Anterior vena cava (tissue), 1 donor: Measurements from ENCODE around the gene ZER1.

DNA sequence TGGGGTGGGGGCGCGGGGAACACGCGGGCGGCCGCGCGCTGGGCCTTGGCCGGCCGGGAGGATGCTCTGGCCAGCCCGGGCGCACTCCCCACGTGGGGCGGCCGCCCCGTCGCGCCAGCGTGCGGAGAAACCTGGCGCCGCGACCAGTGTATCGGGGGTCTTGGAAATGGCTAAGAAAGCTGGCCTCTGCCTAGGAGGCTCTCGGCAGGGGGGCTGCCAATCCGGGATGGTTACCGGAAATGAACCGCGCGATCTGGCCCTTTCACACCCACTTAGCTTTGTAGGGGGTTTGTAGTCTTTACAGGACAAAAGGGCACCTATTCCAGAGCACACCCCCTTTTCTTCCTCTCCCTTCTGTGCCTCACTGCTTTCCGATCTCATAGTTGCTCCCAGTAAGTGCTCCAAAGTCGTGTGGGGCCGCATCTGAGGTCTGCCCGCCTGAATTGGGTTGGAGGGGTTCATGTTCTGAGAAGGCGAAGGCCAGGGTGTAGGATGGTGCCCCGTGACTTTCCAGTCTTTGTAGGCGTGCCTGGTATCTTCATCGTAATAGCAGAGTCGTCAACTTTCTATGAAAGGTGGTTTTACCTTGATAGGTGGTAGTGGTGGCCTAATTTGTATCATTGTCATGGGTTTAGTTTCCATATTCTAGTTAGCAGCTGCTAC, 1.3 kb downstream of the SET start:
- PRO-cap, result no peak

- PRO-cap, result no peak
Observed at GRCh38 chr9:128690816-128691323, 1.8 kb downstream of the SET start.

GRCh38 chr9:128724707-128725377, 915 bp upstream of the ZDHHC12 start:
- PRO-cap, result no peak

GRCh38 chr9:128771042-128771782, 515 bp downstream of the ZER1 start:
- PRO-cap, result no peak

DNA sequence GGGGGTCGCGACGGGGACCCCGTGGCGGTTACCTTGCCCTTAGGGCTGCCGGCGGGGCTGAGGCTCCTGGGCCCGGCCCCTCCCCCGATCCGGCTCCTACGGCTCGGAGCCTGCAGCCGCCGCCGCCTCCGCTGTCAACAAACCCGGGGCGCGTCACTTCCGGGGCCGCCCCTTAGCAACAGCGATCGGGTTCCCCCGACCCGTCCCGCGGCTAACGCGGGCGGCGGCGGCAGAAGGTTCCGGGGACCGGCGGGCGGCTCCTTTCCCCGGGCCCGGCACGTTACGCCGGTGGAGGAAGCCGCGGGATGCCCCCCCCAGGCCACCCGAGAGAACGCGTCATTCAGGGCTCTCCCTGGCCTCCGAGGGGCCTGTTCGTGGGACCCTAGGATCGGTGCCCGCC, at the start of gene ZER1:
Gene ZER1, minus strand, starts transcription at position 145 of the 400 bp plus-strand sequence.
- PRO-cap, result bidirectional peak, plus-strand start at position 232 of the sequence, minus-strand start at position 145 of the sequence

GRCh38 chr9:128883239-128883386, 1.2 kb downstream of the LRRC8A start:
- PRO-cap, result no peak

DNA sequence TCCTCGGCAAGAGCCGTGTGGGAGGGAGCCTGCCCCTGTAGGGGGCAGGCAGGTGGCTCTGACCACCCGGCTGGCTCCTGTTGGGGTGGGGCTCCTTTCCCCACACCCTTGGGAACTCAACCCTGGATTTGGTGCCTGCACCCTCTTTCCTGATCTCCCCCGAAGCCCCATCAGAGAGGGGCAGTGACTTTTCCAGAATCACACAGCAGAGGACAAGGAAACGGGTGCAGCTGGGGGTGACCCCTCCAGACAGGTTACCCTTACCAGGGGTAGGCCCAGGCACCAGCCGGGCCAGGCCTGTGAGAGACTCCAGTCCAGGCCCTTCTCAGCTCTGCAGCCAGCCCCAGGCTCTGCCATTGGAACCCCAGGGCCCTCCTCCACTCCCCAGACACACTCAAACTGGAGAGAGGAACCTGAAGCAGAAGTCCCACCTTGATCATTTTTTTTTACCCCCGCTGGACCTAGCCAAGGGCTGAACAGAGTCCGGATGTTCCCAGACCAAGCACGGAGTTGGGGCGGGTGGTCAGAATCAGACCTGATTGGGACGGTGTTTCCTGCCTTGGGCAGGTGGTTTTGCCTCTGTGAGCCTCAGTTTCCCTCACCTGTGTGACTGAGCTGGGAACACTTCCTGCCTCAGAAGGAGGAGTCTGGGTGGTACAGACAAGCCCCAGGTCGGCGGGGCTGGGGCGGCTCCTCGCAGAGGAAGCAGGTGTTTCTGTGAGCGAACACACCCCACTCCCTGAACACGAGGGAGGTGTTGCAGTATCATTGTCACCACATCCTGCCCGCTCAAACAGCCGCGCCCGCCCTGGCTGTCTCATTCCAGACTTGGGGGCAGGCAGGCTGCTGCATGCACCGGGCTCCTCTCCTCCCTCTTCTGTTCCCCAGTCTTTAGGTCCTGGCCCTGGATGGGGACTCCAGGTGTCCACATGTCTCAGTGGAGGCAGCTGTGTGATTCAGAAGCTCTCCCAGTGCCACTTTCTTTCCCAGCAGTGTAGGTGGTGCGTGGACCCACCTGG, 18.7 kb upstream of the PHYHD1 start:
- PRO-cap, result unidirectional peak, plus-strand start at position 820 of the sequence

DNA sequence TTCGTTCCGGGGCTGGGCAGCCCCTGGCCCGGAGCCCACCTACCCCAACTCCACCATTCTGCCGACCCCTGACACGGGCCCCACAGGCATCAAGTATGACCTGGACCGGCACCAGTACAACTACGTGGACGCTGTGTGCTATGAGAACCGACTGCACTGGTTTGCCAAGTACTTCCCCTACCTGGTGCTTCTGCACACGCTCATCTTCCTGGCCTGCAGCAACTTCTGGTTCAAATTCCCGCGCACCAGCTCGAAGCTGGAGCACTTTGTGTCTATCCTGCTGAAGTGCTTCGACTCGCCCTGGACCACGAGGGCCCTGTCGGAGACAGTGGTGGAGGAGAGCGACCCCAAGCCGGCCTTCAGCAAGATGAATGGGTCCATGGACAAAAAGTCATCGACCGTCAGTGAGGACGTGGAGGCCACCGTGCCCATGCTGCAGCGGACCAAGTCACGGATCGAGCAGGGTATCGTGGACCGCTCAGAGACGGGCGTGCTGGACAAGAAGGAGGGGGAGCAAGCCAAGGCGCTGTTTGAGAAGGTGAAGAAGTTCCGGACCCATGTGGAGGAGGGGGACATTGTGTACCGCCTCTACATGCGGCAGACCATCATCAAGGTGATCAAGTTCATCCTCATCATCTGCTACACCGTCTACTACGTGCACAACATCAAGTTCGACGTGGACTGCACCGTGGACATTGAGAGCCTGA, 13.3 kb upstream of the PHYHD1 start:
- PRO-cap, result no peak

DNA sequence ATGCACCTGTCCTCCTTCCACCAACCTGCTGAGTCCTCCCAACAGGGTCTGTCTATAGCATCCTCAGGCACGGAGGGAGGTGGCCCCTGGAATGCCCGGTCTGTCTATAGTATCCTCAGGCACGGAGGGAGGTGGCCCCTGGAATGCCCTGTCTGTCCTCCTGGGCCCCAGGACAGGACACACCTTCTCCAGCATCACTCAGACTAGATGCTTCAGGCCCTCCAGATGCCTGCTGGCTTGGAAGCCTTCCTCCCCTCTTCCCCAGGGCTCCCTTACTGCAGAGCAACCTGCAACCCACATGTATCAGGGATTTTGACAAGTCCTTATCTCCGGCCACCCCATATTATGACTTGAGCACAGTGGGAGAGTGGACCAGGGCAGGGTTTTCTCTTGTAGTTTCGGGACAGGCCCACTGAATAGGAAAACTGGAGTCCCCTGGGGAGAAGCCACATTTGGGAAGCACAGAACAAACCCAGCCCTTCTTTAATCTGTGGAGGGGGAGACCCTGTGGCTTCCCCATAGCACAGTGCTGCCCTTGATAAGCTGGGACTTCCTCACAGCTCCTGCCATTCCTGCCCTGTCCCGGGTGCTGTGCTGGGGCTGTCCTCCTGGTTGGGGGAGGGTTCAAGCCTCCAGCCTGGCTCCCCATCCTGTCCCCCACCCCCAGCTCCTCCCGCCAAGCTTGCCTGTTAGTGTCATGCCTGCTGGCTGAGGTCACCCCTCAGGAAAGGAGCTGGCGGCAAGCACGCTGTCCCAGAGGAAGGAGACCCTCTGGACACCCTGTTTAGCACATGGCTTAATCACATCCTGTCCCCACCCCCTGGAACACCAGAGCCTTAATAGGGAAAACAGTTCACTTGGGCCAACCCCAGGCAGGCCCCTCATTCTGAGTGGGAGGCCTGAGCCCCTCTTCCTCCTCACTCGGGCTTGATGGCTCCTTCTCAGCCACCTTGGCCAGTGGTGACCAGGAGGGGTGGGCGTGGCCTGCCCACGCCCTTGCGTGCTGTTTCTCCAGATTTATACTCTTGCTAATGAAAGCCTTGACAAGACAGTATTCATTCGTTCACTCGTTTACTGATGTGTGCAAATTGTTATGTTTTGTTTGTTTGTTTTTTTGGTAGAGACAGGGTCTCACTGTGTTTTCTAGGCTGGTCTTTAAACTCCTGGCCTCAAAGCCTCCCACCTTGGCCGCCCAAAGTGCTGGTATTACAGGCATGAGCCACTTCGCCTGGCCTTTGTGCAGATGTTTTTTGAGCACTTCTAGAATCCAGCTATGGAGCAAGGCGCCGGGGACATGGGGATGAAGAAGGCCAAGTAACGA, 9.3 kb upstream of the PHYHD1 start:
- PRO-cap, result no peak

- PRO-cap, result no peak
Observed at GRCh38 chr9:128946083-128946932, 1.1 kb downstream of the DOLK start.

DNA sequence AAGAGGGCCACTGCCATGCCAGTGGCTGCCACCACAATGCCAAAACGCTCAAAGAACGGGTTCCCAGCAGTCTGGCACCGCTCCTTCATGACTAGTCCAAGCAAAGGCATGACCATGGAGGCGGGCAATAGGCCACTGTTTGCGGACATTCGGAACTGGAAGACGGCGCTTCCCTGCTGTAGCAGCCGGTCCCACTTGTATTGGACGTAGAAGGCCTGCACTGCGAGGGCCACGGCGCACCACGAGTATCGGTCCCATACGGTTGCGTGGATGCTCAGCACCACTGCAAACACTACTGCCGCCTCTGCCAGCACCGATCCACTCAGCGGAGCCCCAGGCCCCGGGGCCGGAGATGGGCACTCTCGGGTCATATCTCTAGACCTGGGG, 477 bp downstream of the DOLK start:
- PRO-cap, result no peak

GRCh38 chr9:128987849-128988236, 40.3 kb downstream of the SH3GLB2 start:
- PRO-cap, result no peak

DNA sequence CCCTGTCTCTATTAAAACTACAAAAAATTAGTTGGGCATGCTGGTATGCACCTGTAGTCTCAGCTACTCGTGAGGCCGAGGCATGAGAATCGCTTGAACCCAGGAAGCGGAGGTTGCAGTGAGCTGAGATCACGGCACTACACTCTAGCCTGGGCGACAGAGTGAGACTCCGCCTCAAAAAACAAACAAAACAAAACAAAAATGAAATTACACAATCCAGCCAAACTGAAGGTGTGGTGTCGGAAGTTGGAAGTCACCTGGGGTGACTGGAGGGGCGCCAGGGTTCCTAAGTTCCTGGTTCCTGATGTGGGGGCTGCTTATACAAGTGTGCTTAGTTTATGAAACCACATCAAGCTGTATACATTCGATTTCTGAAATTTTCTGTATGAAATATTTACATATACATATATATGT, 3.7 kb upstream of the DOLPP1 start:
- PRO-cap, result no peak

GRCh38 chr9:129166935-129167628, 11.0 kb downstream of the IER5L start:
- PRO-cap, result bidirectional peak, plus-strand start at chr9:129167287, minus-strand start at chr9:129167138

- PRO-cap, result unidirectional peak, plus-strand start at chr9:129174010; unidirectional peak, plus-strand start at chr9:129174051; bidirectional peak, plus-strand start at chr9:129174261, minus-strand start at chr9:129174151
Observed at GRCh38 chr9:129173560-129174397, 4.3 kb downstream of the IER5L start.

- PRO-cap, result unidirectional peak, plus-strand start at chr9:129174654; bidirectional peak, plus-strand start at chr9:129174894, minus-strand start at chr9:129174943
Observed at GRCh38 chr9:129174398-129175352, 3.4 kb downstream of the IER5L start.

GRCh38 chr9:129193533-129194163, 15.6 kb upstream of the IER5L start:
- PRO-cap, result no peak

DNA sequence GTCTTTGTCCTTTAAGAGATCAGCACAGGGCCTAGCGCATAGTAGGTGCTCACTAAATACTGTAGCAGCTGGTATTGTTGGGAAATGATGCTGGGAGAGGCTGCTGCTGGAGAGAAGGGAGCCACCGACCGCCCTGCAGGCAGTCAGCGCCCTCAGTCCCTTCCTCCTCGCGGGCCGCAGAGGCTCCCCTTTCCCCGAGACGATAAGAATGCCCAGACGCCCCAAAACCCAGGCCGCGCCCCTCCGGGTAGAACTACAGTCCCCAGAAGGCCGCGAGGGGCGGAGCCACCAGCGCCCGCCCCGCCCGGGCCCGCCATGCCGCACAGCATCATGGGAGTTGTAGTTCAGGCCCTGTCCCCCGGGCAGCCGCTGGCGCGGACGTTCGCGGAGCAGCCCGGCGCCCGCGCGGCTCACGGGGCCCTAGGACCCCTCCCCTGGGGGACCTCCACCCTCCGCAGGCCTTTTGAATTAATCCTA, 24.6 kb upstream of the IER5L start:
- PRO-cap, result unidirectional peak, plus-strand start at position 376 of the sequence

DNA sequence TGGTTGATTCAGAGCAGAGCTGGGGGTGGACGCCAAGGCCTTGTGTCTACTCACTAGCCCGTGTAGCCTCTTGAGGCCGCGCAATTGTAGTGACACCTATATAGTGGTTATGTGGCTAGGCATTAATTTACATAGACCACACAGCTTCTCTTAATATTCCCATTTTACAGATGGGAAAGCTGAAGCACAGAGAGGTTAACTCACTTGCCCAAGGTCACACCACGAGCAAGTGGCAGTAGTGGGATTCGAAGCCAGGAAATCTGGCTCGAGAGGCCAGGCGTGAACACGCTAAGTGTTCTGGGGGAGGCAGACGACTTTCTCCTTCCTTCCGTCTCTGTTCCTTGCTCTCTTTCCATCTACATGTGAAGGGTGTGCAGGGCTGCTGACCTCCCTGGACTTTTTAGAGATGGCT, 49.7 kb upstream of the IER5L start:
- PRO-cap, result unidirectional peak, plus-strand start at position 260 of the sequence

DNA sequence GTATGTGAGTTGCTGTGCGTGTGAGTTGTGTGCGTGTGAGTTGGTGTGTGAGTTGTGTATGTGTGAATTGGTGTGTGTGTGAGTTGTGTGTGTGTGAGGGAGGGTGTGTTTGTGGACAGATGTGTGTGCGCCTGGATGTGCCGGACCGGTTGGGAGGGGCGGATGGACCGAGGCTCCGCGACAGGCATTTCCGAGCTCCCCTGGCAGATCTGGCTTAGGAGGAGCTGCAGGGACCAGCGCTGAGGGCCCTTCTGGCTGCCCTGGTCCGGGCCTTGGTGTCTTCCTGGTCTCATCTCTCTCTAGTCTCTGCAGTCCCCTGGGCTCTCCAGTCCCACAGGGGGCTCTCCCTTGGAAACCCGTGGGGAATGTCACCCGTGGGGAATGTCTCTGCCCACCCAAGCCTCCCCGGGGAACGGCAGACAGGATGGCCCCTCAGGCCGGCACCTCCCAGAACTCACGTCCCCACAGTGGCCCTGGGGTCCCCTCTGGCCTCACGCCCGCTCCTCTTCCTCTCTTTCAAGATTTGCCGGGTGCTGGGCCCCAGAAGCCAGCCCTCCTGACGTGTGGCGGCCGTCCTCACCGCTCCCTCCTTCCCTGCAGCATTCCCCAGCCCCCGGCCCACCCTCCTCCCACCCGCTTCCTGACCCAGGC, 162.9 kb upstream of the IER5L start:
- PRO-cap, result no peak